SJSA1 (cell line): ENCODE data around the genes ATL2, GALM, GEMIN6 and ARHGEF33.

- RAMPAGE, long total RNA = no peak
Measured at GRCh38 chr2:38100221-38100882, 24.4 kb upstream of the CYP1B1 start.

DNA sequence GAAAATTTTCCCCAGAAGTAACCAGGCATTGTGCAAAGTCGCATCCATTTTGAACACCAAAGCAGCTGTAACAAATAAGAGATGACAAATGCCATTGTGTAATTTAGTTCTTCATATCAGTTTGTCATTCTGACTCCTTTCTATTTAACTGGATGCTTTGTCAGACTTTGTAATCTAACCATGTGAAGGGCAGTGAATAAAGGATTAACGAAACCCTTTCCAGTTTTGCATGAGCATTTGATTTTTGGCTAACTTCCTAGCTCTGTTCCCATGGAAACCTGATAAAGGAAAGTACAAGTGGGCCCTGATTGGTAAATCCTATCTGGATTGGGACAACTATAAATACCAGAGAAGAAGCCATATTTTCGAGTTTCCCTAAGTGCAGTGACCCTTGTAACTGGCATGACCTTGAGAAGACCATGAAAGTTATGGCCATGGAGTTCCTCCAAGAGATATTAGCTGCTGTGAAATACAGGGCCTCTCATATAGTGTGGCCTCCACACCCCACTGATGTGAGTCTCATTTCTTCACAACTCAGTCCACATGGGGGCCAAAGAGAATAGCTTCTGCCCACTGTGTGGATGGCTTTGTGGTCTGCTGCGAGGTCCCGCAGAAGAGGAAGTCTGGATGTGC is 38.1 kb upstream of the CYP1B1 start:
- RAMPAGE, long total RNA = no peak

GRCh38 chr2:38128618-38129076 is 52.7 kb upstream of the CYP1B1 start:
- RAMPAGE, long total RNA = no peak

DNA sequence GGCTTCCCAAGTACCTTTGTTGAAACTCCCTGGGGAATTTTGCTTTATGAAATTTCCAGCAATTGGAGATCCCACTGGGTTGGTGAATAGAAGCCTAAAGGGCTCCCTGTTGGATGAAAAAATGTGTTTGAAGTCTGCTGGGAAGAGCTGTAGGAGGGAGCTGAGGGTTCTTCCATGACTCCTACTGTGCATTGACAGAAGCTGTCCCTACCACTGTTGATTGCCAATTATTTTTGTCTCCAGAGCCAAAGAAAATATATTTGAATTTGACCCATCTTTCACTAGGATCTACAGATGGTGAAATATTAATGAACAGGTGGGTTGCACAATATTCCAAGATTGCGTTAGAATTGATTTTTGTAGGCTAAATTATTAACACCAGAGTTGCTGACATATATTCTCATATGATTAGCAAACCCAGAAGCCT is 95.4 kb upstream of the CYP1B1 start:
- RAMPAGE, long total RNA = no peak

DNA sequence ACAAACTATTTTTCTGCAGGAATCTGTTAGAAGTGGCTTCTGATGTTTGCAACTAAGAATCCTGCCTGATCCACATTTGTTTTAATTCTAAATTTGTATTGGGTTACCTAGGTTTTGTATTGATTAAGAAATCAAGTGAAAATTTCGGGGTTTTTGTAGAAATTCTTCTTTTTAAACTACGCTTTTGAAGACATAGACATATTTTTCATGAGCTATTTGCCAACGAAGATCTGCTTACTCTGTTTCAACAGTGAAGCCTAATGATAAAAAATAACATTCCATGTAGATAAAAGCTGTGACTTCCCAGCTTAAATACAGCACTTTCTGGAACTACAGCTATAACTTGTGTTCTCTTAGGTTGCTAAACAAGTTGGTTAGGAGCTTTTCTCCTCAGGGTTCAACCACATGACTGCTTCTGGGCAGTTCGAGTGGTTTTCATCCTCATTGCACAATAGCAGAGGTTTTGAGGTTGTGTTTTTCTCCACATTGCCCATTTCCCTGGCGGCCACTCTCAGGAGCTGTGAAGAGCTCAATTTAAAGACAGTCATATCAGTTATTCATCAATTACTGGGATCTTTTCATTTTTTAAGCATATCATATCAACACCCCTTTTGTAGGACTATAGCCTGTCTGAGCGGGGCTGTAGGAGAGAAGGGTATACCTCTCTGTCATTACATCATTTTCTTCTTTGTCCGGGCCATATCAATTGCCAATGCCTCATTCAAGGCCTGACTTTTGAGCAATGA is 102.1 kb upstream of the CYP1B1 start:
- RAMPAGE, long total RNA = no peak

- RAMPAGE, long total RNA = no peak
Measured at GRCh38 chr2:38244995-38245555, 132.0 kb downstream of the ATL2 start.

DNA sequence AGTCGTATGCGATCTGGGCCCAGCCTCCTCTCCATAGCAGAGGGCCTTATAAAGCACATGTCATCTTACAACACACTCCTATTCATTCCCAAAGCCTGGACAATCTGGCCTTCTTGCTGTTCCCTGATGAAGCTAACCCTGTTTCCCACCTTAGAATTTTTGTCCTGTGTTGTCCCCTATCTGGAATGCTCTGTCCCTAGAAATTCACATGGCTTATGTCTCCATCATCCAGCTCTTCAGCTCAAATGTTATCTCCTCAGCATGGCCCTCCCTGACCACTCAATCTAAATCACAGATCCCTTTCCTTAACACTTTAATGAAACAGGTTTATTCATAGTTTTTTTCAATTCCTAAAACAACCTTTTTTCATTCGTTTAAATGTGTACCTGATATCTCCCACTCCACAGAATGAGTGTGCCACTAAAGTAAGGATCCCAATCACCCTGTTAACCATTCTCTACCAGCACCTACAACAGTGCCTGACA is 29.8 kb downstream of the ATL2 start:
- RAMPAGE, long total RNA = no peak

- RAMPAGE, long total RNA = no peak
Measured at GRCh38 chr2:38375454-38376007, 1.5 kb downstream of the ATL2 start.

DNA sequence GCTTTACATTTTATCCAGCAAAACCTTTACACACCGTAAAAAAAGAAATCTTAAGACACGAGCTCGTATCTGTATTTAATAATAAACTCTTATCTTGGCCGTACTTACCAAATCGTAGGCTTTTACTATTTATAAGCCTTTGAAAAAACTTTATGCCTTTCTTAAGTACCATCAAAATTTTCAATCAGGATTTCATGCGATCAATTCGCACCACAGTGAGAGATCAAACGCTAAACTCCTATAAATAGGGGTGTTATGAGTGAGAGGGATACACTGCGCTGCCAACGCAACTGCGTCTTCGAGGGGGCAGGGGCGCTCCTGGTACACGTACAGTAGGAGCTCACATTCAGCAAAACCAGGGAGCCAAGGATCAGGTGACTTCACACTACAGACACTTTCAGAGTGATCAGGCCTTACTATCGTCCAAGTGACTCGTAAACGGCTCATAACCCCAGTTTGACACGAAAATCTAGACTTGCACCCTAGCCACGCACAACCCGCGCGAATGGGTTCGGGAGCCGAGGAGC is 1.0 kb downstream of the ATL2 start:
- RAMPAGE, long total RNA = no peak

GRCh38 chr2:38376535-38377468 is at the start of gene ATL2:
ATL2 (minus strand) TSS chr2:38377273.
- RAMPAGE, long total RNA = no peak

GRCh38 chr2:38406400-38407620 is 29.7 kb upstream of the ATL2 start:
- RAMPAGE, long total RNA = no peak

- RAMPAGE, long total RNA = no peak
Measured at GRCh38 chr2:38437985-38438517, 61.0 kb upstream of the ATL2 start.

- RAMPAGE, long total RNA = no peak
Measured at GRCh38 chr2:38601400-38601882, 1.3 kb downstream of the HNRNPLL start.

DNA sequence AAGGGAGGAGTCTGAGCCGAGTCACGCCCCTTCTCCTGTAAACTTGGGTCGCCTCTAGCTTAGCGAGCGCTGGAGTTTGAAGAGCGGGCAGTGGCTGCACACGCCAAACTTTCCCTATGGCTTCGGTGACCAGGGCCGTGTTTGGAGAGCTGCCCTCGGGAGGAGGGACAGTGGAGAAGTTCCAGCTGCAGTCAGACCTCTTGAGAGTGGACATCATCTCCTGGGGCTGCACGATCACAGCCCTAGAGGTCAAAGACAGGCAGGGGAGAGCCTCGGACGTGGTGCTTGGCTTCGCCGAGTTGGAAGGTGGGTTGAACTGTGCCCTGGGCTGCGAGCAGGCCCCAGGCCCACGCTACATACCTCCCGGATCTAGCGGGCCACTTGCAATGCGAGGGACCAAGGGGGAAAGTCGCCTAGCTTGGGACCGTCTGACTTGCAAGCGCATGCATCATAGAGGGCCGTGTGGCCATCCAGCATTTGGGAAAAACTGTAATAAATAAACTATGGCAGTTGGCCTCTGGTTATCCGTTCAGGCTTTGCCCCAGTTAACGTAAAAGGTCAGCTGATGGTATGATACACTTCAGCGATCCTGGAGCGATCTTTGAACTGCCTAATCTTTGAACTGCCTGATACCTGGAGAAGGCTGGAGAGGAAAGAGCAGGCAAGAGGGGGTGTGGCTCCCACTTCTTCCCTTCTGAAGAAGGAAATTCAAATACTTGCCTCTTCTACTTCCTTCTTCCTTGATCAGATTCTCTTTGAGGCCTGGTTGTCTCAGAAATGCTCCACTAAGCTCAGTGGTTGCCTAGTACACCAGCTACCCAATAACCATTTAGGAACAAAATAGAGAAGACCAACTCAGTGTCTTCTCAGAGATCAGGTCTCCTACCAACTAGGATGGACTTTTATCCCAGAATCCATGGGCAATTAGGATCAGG is at the start of gene GALM:
GALM (plus strand) TSS at position 69 of the 935 bp plus-strand sequence.
- RAMPAGE, long total RNA = no peak

DNA sequence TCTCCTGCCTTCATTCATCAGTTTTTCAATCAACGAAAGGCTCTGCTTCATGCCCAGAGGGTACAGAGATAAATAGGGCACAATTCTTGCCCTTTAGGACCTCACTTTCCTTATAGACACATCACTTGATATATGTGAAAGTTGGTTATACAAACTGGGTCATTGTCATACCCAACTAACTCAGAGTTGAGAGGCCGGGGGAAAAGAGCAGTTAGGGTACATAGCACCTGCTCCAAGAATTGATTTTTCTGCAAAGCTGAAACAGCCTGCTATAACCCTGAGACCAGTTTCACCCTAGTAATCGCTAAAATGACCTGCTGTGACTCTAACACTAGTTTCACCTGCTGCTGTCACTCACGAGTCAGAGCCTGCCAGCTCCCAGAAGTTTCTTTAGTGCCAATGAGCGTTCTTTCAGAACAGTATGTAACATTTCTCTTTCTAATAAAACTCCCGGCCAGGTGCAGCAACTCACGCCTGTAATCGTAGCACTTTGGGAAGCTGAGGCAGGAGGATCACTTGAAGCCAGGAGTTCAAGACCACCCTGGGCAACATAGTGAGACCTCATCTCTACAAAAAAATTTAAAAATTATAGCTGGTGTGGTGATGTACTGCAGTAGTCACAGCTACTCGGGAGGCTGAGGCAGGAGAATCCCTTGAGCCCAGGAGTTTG is 28.0 kb downstream of the SRSF7 start:
- RAMPAGE, long total RNA = no peak

GRCh38 chr2:38752119-38752488 is 943 bp upstream of the SRSF7 start:
- RAMPAGE, long total RNA = no peak

GRCh38 chr2:38778032-38778299 is at the start of gene GEMIN6:
GEMIN6 (plus strand) TSS chr2:38778210.
- RAMPAGE, long total RNA = start-site peak on the plus strand at chr2:38778195-38778235, 269 and 255 reads in 2 replicates

DNA sequence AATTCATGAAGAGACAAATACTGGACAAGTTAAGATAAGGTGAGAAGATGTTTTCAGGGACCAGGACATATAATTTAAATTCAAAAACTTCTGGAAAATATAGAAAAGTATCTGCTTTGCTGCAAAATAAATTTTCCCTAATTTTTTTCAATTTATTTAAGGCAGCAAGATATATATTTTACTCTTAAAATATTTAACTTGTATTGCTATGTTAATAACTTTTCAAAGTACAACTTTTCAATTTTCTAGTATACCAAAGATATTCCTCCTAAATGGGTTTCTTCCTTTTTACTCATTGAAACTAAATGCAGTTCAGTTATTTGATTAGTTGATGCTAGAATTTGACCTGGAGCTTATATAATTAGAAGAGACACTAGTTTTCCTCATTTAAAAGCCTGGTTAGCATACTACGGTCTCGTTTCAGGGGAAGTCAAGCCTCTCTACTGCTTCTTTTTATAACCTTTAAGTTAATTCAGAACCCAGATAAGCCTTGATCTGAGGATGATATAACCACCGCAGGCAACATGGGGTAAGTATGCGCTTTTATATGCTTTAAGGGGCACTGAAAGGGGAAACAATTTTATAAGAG is at the start of gene ARHGEF33:
ARHGEF33 (plus strand) TSS at position 418 of the 589 bp plus-strand sequence.
- RAMPAGE, long total RNA = no peak

DNA sequence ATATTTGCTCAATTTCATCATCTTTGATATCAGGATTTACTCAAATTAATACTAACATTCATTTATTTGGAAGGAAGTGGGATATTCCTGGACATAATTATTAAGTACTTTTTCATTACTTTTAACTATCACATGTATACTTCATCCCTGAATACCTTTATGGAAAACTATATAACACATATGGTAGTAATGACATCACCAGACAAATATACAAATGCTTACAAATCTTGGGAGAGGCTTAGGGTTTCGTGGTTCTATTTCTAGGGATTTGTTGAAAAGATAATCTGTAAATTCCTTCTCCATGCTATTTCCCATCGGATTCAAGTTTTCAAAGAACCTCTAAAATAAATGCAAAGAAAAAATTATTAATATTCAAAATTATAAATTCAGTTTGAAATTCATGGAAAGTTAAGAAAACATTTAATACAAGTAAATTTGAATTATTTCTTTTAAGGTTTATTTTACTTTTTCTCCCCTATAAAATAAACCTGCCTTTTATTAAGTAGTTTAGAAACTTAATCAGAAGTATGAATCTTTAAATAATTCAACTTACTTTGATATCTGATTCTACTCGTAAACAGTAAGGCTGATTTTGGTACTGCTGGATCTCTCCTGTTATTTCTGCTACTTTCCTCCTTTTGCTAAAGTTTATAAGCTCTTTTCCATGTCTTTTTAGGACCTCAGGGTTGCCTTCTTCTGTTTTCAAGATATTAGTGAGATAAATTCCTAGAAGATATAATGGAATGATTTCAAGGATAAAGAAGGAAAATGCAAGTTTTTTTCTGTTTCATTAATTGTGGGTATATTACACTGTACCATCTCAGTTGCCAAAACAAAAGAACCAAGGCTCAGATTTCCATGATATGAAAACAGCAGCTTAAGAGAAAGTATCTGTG is 107.3 kb downstream of the ARHGEF33 start:
- RAMPAGE, long total RNA = no peak

GRCh38 chr2:39022272-39023258 is 98.3 kb downstream of the SOS1 start:
- RAMPAGE, long total RNA = no peak